GM12878 (cell line): Measurements from ENCODE around the gene ARMS2.

- RAMPAGE, long total RNA = no peak
- RRBS, 2 experiments = no CpG with 5 or more reads among the region's 1 CpG
CAGE:
- cytosol, long polyA minus RNA = no peak
- cytosol, long polyA plus RNA = no peak
- long polyA plus RNA = no peak
- nucleolus, long total RNA = no peak
- nucleus, long polyA plus RNA = no peak
- nucleus, long total RNA = no peak
Measured at GRCh38 chr10:121418209-121418758, 180.0 kb downstream of the FGFR2 start.

DNA sequence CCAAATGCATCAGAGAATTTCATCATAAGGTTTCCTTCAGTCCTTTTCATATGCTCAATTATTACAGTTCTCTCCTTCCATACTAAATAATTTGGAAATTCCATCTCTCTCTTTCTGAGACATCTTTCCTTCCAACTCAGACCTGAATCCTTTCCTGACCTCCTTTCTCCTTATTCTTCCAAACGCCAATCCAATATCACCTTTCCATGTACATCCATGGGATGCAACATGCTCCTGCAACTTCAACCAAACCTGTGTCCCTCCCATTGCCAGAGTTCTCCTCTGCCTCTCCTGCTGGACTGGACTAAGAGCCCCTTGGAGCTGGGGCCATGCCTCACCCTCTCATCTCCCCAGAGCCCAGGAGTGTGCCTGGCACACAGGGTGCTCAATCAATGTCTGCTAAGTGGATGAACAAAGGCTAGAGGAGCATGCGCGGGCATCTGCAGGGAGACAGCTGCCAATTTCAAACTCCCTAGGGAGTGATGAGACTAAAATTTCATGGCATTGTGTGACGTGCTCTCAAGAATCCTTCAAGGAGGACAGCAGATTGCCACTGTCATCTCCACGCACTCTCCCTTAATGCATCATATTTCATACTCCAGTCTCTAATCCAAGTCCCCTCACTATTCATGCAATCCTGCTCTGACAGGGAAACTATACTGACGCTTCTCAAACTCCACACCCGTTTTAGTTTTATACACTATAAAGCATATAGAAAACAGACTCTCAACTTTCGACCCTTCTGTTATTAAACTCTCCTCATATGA is 48.1 kb downstream of the FGFR2 start:
- RAMPAGE, long total RNA = no peak
- RRBS, 2 experiments = no CpG with 5 or more reads among the region's 8 CpGs
CAGE:
- cytosol, long polyA minus RNA = no peak
- cytosol, long polyA plus RNA = no peak
- long polyA plus RNA = no peak
- nucleolus, long total RNA = no peak
- nucleus, long polyA plus RNA = no peak
- nucleus, long total RNA = no peak

DNA sequence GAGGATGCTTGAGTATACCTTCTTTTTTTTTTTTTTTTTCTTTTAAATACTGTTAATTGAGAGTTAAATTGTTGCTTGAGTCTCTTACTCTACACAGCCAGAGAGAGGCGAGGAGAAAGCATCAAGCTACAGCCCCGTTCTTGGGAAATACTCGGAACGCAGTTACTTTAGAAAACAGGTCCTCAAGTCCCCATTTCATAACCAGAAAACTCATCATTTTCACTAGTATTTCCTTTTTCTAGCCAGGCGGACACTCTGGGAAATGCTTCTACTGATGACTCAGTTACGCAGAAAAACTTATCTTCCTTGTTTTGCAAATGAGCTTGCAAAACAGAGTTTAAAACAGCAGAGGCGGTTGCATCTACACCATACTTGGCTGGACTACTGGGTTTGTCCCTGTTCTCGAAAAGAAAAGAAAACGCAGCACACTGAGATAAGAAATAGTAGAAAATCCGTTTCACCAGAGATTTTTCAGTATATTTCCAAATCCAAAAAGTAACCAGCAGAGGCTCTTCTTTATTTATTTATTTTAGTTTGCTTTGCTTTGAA is 111.5 kb upstream of the FGFR2 start:
- RAMPAGE, long total RNA = no peak
- RRBS, 2 experiments = no CpG with 5 or more reads among the region's 10 CpGs
CAGE:
- cytosol, long polyA minus RNA = no peak
- cytosol, long polyA plus RNA = no peak
- long polyA plus RNA = no peak
- nucleolus, long total RNA = no peak
- nucleus, long polyA plus RNA = no peak
- nucleus, long total RNA = no peak

DNA sequence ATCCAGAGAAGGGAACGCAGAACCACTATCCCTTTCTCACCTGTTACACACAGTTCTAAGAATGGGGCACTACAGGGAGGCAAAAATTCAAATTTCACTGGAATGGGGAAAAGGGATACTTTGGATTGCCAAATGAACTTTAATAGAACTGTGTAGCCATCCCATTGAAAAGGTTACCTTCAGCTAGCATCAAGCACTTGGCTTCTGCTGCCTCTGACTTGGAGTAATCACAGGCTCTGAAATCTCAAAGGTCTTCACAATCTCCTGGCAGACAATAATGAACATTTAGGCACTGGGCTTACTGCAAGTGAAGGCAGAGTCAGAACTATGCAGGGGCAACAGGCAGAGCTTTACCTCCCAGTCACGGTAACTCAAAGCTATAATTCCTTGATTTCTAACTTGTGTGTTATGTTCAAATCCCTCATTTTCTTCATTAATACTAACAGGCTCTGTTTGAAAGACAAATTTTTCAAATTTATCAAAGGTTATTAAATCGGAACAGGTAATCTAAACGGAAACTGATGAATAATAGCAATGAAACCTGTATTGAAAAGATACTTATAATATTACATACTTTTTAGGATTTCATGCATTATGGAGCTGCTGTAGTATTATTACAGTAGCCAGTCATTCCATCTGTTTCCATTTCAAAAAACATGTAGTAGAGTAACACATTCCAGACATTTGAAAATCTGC is 15.7 kb downstream of the NSMCE4A start:
- RAMPAGE, long total RNA = no peak
- RRBS, 2 experiments = no CpG with 5 or more reads among the region's 4 CpGs
CAGE:
- cytosol, long polyA minus RNA = no peak
- cytosol, long polyA plus RNA = no peak
- long polyA plus RNA = no peak
- nucleolus, long total RNA = no peak
- nucleus, long polyA plus RNA = no peak
- nucleus, long total RNA = no peak

DNA sequence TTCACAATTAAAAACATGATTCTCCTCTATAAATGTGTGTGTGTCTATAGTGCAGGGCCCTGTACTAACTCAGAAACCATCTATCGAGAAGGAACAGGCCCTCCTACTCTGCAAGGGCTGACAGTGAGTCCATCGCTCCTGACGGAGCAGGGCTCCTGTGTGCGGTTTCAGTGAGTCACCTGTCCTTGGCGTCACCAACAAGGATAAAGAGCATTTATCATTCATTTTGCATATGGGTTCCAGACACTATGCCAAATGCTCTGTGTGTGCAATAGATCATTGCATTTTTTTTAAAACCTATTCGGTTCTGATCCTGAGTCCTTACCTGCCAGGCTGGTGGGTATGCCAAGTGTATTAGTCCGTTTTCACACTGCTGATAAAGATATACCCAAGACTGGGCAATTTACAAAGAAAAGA is 63.8 kb downstream of the TACC2 start:
- RAMPAGE, long total RNA = no peak
- RRBS, 2 experiments = no CpG with 5 or more reads among the region's 7 CpGs
CAGE:
- cytosol, long polyA minus RNA = no peak
- cytosol, long polyA plus RNA = no peak
- long polyA plus RNA = no peak
- nucleolus, long total RNA = no peak
- nucleus, long polyA plus RNA = no peak
- nucleus, long total RNA = no peak

- RAMPAGE, long total RNA = no peak
- RRBS, 2 experiments = no CpG with 5 or more reads among the region's 2 CpGs
CAGE:
- cytosol, long polyA minus RNA = no peak
- cytosol, long polyA plus RNA = no peak
- long polyA plus RNA = no peak
- nucleolus, long total RNA = no peak
- nucleus, long polyA plus RNA = no peak
- nucleus, long total RNA = no peak
Measured at GRCh38 chr10:122454354-122454726, at the start of gene ARMS2. ARMS2 (plus strand) TSS chr10:122454653.

- RAMPAGE, long total RNA = no peak
- RRBS, 2 experiments = no CpG with 5 or more reads among the region's 11 CpGs
CAGE:
- cytosol, long polyA minus RNA = no peak
- cytosol, long polyA plus RNA = no peak
- long polyA plus RNA = no peak
- nucleolus, long total RNA = no peak
- nucleus, long polyA plus RNA = no peak
- nucleus, long total RNA = no peak
Measured at GRCh38 chr10:122468827-122469830, 7.8 kb downstream of the HTRA1 start.

DNA sequence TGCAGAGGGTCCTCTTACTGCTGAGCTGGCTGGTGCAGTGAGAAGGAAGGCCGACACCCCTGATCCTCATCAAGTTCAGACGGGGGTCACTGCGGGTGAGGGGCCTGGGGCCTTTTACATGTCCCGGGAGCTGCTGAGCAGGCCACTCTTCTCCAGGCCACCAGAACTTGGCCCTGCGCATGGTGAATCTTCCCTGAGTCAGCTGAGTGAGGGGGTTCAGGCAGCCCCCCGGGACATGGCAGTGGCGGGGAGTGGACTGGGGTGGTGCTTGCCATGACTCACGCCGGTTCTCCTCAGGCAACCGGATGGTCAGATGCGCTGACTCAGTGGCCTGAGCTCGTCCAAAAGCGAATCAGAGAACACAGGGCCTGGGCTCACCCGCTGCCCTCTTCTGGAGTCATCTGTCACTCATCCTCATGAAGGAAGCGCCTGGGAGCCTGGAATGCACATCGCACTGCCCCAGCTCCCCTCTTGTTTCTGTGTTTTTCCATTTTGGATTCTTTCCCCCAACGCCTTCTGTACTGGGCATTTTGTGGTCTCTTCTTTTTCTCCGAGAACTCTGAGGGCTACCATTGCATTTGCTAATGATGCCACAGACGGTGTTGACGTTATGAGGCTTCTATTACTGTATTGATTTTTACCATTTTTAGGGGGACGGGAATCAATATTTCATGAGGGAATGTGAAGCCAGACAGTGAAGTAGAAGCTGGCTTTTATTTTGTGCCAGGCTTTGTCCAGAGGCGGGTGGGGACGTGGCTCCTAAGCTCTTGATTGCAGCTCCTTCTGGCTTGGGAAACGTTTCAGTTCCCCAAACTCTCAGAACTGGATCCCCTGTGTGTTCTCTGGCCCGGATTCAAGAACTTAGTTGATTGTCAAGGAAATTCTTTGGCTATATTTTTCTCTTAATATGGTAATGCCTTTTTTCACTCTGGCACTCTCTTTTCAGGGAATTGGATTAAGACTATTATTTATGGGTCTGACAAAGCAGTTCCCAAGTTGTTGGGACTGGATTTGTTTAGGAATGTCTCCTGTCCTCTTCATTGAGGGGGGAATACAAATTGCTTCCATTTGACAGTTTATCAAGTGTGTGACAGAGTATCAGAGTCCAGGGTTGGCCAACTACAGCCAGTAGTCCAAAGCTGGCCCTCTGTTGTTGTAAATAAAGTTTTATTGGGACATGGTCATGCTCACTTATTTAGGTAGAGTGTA is 33.8 kb downstream of the HTRA1 start:
- RAMPAGE, long total RNA = no peak
- RRBS, 2 experiments = 39 to 47% methylated on average over 4 to 5 of the region's 25 CpGs
CAGE:
- cytosol, long polyA minus RNA = no peak
- cytosol, long polyA plus RNA = no peak
- long polyA plus RNA = no peak
- nucleolus, long total RNA = no peak
- nucleus, long polyA plus RNA = no peak
- nucleus, long total RNA = no peak

- RAMPAGE, long total RNA = no peak
- RRBS, 2 experiments = 34 to 43% methylated on average over 7 of the region's 67 CpGs
CAGE:
- cytosol, long polyA minus RNA = no peak
- cytosol, long polyA plus RNA = no peak
- long polyA plus RNA = no peak
- nucleolus, long total RNA = no peak
- nucleus, long polyA plus RNA = no peak
- nucleus, long total RNA = no peak
Measured at GRCh38 chr10:123139158-123140515, 3.9 kb downstream of the HMX3 start.

- RAMPAGE, long total RNA = no peak
- RRBS, 2 experiments = 1 to 3% methylated on average over 5 of the region's 33 CpGs
CAGE:
- cytosol, long polyA minus RNA = no peak
- cytosol, long polyA plus RNA = no peak
- long polyA plus RNA = no peak
- nucleolus, long total RNA = no peak
- nucleus, long polyA plus RNA = no peak
- nucleus, long total RNA = no peak
Measured at GRCh38 chr10:123151277-123151800, 2.9 kb upstream of the BUB3 start.

DNA sequence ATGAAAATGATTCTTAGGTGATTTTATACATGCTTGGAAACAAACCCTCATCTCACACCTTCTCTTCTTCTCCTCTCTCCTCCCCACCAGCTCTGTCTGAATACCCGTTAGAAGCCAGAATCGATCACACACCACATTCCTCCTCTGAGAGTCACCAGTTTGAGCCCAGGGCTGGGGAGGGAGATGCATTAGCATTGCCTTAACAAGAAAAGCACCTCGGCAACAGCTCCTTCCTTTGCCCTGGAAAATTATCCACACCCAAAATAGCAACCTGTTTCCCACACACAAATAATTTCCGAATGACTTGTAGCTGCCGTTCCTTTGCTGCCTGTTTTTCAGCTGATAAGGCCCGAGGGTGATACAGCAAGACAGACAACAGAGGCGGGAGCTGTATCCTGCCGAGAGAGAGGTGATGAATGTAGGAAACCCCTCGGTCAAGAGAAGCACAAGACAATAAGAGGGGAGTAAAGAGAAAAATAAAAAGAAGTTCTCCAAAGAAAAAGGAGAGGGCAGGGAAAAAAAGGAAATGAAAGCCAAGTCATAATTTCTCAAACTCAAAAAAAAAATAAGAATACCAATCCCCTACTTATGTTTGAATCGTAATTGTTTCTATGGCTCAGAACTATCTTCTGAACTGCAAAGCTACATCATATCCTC is 91.2 kb downstream of the CPXM2 start:
- RAMPAGE, long total RNA = no peak
- RRBS, 2 experiments = no CpG with 5 or more reads among the region's 10 CpGs
CAGE:
- cytosol, long polyA minus RNA = no peak
- cytosol, long polyA plus RNA = no peak
- long polyA plus RNA = no peak
- nucleolus, long total RNA = no peak
- nucleus, long polyA plus RNA = no peak
- nucleus, long total RNA = no peak

DNA sequence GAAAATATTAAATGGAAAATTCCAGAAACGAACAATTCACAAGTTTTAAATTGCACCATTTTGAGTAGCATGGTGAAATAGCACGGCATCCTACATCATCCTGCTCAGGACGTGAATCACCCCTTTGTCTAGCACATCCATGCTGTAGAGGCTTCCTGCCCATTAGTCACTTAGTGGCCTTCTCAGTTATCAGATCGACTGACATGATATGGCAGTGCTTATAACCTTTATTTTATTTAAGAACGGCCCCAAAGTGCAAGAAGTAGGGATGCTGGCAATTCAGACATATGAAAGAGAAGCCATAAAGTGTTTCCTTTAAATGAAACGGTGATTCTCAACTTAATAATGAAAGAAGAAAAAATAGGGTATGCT is 82.7 kb downstream of the CPXM2 start:
- RAMPAGE, long total RNA = no peak
- RRBS, 2 experiments = no CpG with 5 or more reads among the region's 6 CpGs
CAGE:
- cytosol, long polyA minus RNA = no peak
- cytosol, long polyA plus RNA = no peak
- long polyA plus RNA = no peak
- nucleolus, long total RNA = no peak
- nucleus, long polyA plus RNA = no peak
- nucleus, long total RNA = no peak

- RAMPAGE, long total RNA = no peak
- RRBS, 2 experiments = no CpG with 5 or more reads among the region's 5 CpGs
CAGE:
- cytosol, long polyA minus RNA = no peak
- cytosol, long polyA plus RNA = no peak
- long polyA plus RNA = no peak
- nucleolus, long total RNA = no peak
- nucleus, long polyA plus RNA = no peak
- nucleus, long total RNA = no peak
Measured at GRCh38 chr10:123863958-123864529, 27.6 kb downstream of the CPXM2 start.

- RAMPAGE, long total RNA = no peak
- RRBS, 2 experiments = no CpG with 5 or more reads among the region's 5 CpGs
CAGE:
- cytosol, long polyA minus RNA = no peak
- cytosol, long polyA plus RNA = no peak
- long polyA plus RNA = no peak
- nucleolus, long total RNA = no peak
- nucleus, long polyA plus RNA = no peak
- nucleus, long total RNA = no peak
Measured at GRCh38 chr10:123997911-123998489, 95.4 kb downstream of the CHST15 start.

GRCh38 chr10:124066330-124066756 is 27.1 kb downstream of the CHST15 start:
- RAMPAGE, long total RNA = no peak
- RRBS, 2 experiments = no CpG with 5 or more reads among the region's 9 CpGs
CAGE:
- cytosol, long polyA minus RNA = no peak
- cytosol, long polyA plus RNA = no peak
- long polyA plus RNA = no peak
- nucleolus, long total RNA = no peak
- nucleus, long polyA plus RNA = no peak
- nucleus, long total RNA = no peak

- RAMPAGE, long total RNA = no peak
- RRBS, 2 experiments = no CpG with 5 or more reads among the region's 9 CpGs
CAGE:
- cytosol, long polyA minus RNA = no peak
- cytosol, long polyA plus RNA = no peak
- long polyA plus RNA = no peak
- nucleolus, long total RNA = no peak
- nucleus, long polyA plus RNA = no peak
- nucleus, long total RNA = no peak
Measured at GRCh38 chr10:124071829-124072642, 21.4 kb downstream of the CHST15 start.

GRCh38 chr10:124074468-124075087 is 18.8 kb downstream of the CHST15 start:
- RAMPAGE, long total RNA = no peak
- RRBS, 2 experiments = no CpG with 5 or more reads among the region's 12 CpGs
CAGE:
- cytosol, long polyA minus RNA = no peak
- cytosol, long polyA plus RNA = no peak
- long polyA plus RNA = no peak
- nucleolus, long total RNA = no peak
- nucleus, long polyA plus RNA = no peak
- nucleus, long total RNA = no peak

DNA sequence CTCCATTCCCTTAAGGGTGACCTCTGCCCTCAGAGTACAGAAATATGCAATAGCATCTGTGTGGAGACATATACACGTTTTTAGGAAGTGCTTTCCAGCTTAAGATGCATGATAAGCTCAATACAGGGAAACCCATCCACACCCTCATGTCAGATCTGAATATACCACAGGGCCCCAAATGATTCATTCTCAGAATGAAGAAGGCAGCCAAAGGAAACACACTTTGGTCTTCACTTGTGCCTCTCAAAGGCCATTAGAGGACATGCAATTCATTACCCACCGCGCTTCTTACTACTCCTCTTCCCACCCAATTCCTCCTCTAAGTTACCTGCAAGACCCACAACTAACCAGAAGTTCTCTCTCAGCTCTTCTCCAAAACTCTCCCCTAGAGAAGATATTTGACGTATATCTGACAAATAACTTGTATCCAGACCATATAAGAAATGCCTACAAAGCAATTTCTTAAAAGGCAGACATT is 103.1 kb downstream of the OAT start:
- RAMPAGE, long total RNA = no peak
- RRBS, 2 experiments = no CpG with 5 or more reads among the region's 4 CpGs
CAGE:
- cytosol, long polyA minus RNA = no peak
- cytosol, long polyA plus RNA = no peak
- long polyA plus RNA = no peak
- nucleolus, long total RNA = no peak
- nucleus, long polyA plus RNA = no peak
- nucleus, long total RNA = no peak

DNA sequence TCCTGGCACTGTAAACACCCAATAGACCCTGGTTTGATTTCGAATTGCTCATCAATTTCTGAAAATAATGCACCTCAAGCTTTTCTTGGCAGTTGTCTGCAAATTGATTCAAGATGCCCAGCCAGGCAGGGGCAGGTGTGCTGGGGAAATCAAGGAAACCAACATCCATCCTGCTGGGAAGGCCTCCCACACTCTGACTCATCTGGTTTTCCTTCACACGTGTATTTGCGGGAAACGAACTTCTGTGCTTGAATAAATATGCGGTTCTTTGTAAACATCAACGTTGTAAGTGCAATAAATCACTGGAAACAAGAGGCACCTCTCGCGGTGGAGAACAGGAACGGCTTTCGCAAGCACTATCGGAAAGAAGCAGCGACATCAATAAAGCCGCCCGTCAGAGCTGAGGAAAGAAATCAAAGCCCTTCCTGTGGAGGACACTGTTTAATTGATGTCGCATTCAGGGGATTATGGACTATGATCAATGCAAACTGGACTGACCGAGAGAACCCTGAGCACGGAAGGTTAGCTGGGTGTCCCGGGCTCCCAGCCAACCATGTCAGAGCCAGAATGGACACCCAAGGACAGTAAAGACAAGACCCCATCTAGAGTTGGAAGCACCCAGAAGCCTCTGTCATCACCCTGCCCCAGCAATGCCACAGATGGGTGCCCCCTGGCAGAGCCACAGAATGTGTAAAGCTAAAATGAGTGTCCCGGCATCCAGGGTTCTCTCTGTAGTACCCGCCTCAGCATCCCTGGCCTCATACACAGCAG is 37.7 kb downstream of the OAT start:
- RAMPAGE, long total RNA = no peak
- RRBS, 2 experiments = no CpG with 5 or more reads among the region's 20 CpGs
CAGE:
- cytosol, long polyA minus RNA = no peak
- cytosol, long polyA plus RNA = no peak
- long polyA plus RNA = no peak
- nucleolus, long total RNA = no peak
- nucleus, long polyA plus RNA = no peak
- nucleus, long total RNA = no peak

GRCh38 chr10:124417646-124418835 is 682 bp downstream of the OAT start:
- RAMPAGE, long total RNA = no peak
- RRBS, 2 experiments = 2 to 3% methylated on average over 48 of the region's 83 CpGs
CAGE:
- cytosol, long polyA minus RNA = no peak
- cytosol, long polyA plus RNA = no peak
- long polyA plus RNA = no peak
- nucleolus, long total RNA = no peak
- nucleus, long polyA plus RNA = no peak
- nucleus, long total RNA = no peak